Hematopoietic multipotent progenitor cell (in vitro differentiated cells): ENCODE measurements around the genes MRPL17, OR2AG1, NLRP14, OVCH2 and EIF3F.

- CAGE, long polyA plus RNA = start-site peak on the minus strand at chr11:6683305-6683321, 126 reads; start-site peak on the plus strand at chr11:6683611-6683668, 10 reads
Observed at GRCh38 chr11:6682561-6683818, at the start of gene MRPL17. TSS of gene MRPL17 (minus strand) at chr11:6683340.

DNA sequence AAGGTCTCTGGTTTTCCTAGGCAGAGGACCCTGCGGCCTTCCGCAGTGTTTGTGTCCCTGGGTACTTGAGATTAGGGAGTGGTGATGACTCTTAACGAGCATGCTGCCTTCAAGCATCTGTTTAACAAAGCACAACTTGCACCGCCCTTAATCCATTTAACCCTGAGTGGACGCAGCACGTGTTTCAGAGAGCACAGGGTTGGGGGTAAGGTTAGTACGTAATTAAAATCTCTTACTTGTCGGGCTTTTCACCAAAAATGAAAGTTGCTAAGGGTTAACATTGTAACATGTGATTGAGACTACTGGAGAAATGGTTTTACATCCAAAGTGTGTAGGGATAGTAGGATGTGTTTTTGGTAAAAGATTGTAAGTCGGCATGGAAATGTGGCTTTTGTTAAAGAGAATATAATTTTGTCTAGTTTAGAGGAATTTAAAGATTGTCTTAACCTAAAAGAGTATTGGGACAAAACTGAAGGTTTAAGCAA, 7.6 kb upstream of the MRPL17 start:
- CAGE, long polyA plus RNA = no peak

GRCh38 chr11:6716123-6717164, 33.3 kb upstream of the MRPL17 start:
- CAGE, long polyA plus RNA = no peak

DNA sequence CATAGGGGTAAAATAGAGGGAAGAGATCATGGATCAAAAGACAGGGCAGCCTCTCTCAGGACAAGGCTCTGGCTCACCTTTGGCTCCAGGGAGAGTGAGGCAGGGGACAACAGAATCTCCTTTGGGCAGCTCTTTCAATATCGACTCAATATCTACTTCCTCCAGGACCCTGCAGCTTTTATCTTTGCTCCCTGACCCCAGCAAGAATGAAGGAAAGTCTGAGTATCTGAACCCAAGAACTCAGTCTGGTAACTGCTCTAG, at the start of gene OR2AG1:
TSS of gene OR2AG1 (plus strand) at position 180 of the 261 bp plus-strand sequence.
- CAGE, long polyA plus RNA = no peak

DNA sequence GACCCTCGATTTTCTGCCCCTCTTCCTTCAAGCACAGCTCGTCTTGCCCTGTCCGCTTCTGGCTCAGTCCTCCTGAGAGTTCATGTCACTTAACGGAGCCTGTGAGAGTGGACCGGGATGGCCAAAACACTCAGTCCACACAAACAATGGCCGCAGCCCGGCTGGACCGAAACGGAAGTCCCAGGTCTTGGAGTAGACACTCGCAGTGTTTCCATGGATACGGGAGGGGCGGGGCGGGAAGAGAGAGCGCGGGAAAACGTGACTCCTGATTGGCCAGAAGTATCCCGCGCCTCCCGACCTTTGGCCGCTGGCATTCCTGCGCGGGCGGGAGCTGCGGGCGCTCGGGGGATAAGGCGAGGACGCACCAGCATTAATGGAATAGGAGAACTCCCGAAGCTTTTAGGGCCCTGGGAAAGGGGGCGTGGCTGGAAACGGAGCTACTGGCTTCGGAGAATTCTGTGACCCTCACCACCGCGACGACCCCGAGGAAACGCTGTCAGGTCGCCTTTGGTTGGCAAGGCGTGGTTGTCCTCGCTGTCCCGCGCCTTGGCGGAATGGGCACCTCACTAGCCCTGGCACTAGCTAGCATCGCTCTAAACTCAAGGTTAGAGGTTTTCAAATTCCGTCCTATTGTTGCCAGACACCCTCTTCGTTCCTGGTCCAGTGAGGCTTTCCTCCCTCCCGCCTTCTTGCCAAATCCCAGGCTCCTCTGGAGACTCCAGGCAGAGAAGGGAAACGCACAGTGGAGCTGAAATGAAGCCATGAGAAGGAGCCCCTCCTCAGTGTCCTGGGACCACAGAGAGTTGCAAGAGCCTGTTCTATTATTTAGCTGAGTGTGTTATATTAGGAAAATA, at the start of gene NLRP14:
TSS of gene NLRP14 (plus strand) at position 313 of the 854 bp plus-strand sequence.
- CAGE, long polyA plus RNA = no peak

DNA sequence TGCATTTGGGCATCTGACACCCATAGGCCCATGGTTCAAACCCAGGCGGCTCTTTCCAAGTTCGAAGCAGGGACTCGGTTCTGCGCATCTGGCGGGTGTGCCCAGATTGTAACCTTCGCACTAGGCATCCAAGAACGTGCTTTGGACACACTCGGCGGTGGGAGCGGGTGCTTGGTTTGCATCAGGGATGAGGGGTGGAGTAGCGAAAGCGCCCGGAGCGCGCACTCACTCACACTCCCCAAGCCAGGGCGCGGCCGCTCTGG, 292 bp upstream of the SYT9 start:
- CAGE, long polyA plus RNA = no peak

DNA sequence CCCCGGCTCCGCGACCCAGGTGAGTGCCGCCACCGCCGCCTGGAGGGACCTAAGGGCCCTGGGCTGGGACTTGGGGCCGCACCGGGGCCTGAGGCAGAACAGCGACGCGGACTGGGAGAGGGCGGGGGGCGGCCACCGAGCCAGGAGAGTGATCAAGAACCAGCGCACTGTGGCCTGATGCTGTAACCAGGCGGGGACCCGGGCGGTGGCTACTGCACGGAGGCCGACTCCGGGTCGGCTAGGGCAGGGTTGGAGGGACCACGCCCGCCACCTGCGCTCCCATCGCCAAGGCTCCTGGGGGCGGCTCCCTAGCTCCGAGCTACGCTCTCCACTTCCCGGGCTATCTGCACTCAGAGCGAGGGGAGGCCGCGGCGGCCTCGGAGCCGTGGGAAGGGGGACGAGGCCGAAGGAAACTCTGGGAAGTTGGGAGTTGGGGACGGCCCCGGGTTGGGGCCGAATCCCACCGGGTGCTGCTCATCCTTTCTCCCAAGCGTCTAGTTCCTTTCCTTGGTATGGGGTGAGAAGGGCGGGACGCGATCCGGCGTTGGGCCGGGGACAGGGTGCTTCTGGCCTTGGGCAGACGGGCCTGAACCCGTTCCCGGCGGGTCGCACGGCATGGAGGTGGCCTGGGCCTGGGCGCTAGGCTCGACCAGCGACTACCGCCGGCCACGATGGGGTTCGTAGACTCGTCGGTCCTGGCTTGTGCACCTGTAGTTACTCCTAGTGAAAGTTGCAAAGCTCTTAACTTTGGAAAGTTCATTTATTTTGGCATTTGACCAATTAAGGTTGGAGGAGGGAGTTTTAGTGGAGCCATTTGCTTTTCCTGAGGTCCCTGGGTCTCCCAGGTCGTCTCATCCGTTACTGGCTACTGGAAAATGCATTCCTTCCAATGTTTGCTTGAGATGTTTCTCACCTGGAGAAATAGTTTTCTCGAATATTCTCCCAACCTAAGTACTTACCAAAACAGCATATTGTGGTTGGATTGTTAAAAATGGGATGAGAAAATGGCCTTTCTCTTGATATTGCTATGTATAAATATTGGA, 930 bp downstream of the SYT9 start:
- CAGE, long polyA plus RNA = no peak

- CAGE, long polyA plus RNA = no peak
Observed at GRCh38 chr11:7520775-7521259, 7.0 kb downstream of the PPFIBP2 start.

DNA sequence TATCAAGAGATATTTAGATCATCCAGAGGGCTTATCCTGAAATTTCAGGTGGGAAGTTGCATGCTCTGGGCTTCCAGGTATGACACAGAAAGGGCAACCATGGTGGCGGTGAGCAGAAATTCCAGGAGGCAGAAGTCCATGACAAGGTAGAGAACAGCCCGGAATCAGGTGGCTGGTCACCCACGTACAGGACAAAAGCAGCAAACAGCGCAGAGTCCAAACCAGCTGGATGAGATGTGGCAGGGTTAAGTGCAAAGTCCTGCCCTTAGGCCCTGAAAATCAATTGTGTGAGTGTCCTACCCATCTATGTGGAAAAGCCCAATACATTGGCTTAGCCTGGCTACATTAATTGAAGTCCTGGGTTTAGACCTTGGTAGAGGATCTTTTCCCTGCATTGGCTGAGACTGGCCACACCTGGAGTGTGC, 11.6 kb downstream of the PPFIBP2 start:
- CAGE, long polyA plus RNA = no peak

GRCh38 chr11:7554032-7554529, 40.3 kb downstream of the PPFIBP2 start:
- CAGE, long polyA plus RNA = no peak

DNA sequence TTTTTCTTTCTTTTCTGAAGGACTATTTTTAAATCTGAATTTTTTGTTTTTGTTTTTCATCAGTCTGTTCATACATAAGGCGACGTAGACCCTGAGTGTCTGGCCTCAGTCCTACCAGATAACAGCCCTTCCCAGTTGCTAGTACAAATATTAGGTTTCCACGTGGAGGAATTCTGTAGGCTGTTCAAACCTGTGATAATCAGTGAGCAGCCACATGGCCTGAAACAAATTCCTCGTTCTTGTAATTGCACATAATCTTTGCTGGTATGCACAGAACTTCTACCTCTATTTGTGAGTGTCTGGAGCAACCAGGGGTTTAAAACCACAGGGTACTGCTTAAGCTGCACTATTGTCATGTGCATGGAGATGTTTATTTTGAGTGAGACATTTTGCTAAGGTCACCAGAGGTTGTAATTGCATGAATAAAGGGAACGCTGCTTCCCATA, 60.7 kb downstream of the CYB5R2 start:
- CAGE, long polyA plus RNA = no peak

DNA sequence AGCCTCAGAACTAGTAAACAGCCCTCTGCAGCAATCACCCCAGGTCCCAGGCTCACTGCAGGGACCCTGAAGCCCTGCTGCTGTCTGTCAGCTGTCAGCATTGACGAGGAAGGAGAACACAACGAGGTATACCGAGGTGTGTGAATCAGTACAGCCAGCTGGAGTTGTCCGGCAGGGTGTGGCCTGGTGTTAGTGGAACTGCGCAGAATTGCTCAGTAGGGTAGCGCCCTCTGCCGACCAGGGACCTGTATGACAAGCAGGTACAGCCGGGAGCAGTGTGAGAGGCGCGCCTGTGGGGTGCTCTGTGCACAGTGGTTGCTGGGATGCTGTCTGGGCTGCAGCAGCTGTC, 7.6 kb downstream of the CYB5R2 start:
- CAGE, long polyA plus RNA = no peak

GRCh38 chr11:7706243-7706882, at the start of gene OVCH2:
TSS of gene OVCH2 (minus strand) at chr11:7706477.
- CAGE, long polyA plus RNA = no peak

GRCh38 chr11:7986663-7987975, at the start of gene EIF3F:
TSS of gene EIF3F (plus strand) at chr11:7987337.
- CAGE, long polyA plus RNA = start-site peak on the plus strand at chr11:7987333-7987347, 12,986 reads

- CAGE, long polyA plus RNA = no peak
Observed at GRCh38 chr11:8085896-8086776, 5.1 kb downstream of the TUB start.

DNA sequence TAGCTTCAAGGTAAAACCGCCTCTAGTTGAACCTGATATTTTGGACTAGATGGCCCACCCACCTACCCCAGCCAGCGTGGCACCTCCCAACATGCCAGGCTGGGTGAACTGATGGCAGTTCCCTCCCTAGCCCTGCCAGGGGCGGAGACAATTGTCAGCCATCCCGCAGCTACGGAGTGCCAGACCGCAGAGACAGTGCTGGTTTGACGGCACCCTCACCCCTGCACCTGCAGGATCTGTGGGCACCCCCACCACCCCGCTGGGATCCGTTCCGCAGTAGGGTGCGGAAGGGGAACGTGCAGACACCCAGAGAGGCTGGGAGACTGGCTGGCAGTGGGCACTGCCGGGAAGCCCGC, 4.0 kb upstream of the LMO1 start:
- CAGE, long polyA plus RNA = no peak

DNA sequence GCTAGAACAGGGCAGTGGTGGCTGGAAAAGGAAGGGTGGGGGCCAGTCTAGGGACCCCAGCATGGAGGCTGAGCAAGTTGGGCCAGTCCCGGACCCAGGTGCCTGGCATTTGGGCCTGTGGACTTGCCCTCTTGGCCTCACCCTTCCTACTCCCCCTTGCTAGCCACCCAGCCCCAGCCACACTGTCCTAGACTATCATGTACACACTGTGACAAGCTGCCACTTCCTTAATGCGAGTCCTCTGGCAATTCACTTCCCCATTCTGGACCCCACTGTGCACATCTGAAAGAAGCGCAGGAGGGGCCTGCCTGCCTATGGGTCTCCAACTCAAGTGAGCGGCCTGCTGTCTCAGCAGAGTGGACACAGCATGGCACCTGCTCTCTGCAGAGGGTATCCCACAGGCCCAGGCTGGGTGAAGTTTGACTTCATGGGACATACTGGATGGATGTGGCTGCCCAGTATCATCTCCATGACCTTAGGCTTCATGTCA, 68.5 kb upstream of the LMO1 start:
- CAGE, long polyA plus RNA = no peak

DNA sequence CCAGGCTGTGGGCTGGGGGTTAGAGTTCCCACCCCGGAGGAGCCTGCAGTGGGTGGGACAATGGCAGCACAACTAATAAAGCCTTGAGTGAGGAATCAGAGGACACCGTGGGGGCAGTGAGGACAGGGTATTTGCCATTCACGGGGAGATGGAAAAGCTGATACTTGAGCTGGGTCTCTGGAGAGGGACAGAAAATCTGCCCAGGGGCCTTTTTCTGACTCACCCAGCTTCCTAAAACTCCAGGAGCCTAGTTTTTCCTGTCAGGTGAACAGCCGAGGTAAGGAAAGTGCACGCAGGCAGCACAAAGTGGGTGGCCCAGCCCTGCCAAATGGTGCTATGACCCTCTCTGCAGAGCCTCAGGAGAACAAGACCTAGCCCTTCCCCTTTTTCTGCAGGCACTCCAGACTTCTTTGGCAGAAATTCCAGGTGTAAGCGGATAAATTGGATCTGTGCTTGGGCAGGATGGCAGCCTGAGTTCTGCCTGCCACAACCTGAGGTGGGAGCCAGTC, 72.7 kb upstream of the LMO1 start:
- CAGE, long polyA plus RNA = no peak

DNA sequence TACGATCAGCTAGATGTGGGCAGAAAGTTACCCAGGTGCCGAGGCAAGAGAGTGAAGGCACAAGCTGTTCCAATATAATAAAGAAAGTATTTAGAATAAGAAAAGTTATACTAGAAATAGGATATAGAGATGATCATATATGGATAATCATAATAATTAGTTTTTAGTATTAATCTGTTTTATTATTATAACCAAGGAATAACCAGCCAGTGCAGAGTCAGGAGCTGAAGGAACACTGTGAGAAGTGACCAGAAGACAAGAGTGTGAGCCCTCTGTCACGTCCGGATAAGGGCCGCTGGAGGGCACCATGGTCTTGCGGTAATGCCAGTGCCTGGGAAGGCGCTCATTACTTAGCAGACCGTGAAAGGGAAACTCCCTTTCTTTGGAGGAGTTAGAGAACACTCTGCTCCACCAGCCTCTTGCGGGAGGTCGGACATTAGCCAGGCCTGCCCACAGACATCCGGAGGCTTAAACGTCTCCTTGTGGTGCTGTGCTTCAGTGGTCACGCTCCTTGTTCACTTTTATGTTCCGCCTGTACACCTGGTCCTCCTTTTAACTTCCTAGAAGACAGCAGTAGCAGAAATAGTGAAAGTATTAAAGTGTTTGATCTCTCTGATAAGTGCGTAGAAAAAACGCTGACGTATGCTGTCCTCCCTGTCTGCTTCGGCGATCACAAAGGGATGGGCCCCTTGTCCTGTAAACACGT, 120.5 kb upstream of the LMO1 start:
- CAGE, long polyA plus RNA = no peak

- CAGE, long polyA plus RNA = no peak
Observed at GRCh38 chr11:8617300-8618042, 23.4 kb upstream of the STK33 start.